Occipital lobe (tissue), 2 donors: ENCODE data around the genes PTGR1, KIAA1958 and RGS3.

DNA sequence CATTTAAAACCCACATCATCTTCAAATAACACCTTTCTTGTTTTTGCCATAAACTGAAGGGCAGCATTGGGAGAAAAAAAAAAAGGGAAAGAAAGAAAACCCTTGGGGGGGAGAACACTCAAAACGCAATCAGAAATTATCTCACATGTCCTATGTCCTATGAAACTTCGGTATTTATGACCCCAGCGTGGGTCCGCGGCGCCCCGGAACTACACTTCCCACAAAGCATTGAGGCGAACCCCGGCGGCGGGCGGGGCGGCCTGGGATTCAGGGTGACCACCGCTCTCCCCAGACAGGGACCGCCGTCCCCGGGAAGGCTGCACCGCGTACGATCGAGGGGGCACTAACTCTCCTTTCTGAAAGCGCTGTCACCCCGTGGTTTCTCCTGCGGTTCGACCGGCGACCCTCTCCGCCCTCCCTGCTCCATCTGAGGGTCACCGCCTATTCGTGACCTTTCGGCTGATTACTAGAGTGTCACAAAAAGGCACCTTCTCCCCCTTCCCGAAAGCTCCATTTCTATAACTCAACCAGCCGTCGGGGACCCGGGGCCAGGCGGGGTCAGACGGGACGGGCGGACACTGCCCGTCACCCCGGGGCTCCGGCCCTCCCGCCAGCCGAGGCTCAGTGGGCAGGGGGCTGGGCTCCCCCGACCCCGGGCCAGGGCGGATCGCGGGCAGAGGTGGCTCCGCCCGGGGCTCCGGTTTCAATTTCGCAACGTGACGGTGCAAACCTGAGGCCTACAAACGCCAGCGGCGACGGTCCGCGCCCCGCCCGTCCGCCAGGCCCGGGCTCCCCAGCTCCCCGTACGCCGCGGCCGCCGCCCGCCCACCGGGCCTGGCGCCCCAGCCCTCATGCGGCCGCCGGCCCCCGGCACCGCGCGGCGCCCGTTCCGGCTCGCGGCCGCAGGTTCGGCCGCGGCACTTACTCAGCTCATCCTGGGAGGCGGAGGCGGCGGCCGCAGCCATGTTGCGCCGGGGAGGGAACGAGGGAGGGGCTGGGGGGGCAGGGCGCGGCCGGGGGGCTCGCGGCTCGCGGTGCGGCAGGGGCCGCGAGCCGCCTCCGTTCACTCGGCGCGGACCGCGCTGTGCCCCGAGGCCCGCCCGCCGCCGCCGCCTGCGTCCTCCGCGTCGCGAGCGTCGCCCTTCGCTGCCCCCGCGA is 1.2 kb downstream of the ECPAS start:
- RAMPAGE, long total RNA, result start-site peak on the minus strand centred at position 977 of the sequence, 40 bp wide, 47 and 419 reads in 2 replicates

GRCh38 chr9:111526009-111526224 is 938 bp downstream of the ZNF483 start:
- RAMPAGE, long total RNA, result no peak

GRCh38 chr9:111526225-111526558 is 1.2 kb downstream of the ZNF483 start:
- RAMPAGE, long total RNA, result no peak

GRCh38 chr9:111598975-111600104 is at the start of gene PTGR1:
TSS of gene PTGR1 (minus strand) at chr9:111599647.
- RAMPAGE, long total RNA, result start-site peak on the minus strand at chr9:111599817-111599843, 44 and 35 reads in 2 replicates

DNA sequence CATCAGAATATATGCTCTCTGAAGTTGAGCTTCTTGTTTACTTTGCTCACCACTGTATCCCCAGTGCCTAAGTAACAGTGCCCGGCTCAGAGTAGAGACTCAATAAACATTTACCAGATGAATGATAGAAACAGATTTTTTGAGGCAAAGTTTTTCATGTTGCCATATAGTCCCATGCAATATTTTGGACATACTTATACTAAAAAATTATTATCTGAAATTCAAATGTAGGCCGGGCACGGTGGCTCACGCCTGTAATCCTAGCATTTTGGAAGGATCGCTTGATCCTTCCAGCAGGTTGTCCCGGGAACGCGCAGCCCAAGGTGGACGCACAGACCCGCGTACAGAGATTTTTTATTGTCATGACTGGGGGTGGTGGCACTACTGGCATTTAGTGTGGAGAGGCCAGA is 794 bp upstream of the DNAJC25 start:
- RAMPAGE, long total RNA, result no peak

- RAMPAGE, long total RNA, result no peak
Observed at GRCh38 chr9:111678064-111678799, 16.8 kb downstream of the GNG10 start.

DNA sequence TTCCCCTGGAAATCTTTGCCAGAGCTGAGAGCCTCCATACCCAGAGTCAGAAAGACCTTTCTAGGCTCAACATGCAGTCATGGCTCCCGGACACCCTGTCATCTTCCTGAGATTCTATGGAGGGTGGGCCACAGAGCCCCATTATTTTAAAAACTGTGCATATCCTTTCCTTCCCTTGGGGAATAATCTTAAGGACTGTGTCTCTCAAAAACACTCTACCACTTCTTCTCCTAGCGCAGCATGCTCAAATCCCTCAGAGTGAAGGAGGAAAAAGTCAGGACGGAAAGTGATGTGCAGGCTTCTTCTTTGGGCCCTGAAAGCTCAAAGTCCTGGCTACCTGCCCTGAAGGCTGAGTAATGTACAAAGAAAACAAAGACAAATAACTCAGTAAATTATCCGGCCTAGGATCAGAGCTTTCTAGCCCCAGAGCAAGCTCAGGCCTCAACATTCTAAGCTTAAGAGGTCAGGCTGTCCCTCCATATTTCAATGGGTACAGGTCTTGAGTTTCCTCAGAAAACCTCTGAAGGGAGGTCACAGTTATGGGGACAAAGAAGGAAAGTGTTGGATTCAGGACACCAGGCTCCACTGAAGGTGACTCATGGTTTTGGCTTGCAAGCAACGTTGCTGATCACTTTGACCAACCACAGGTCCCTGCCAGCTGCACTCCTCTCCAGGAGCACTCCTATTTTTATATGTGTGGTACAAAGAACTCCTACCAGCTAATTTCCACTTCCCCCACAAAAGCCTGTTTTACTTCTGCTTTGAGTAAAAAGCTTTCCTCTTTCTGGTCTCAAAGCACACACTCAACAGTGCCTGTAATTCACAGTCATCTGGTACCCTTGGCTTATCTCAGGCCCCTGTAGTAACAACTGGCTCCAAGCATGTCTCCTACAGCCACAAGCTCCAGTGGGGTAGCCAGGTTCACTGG is 115.5 kb downstream of the UGCG start:
- RAMPAGE, long total RNA, result no peak

- RAMPAGE, long total RNA, result no peak
Observed at GRCh38 chr9:112208117-112208838, 33.2 kb upstream of the SUSD1 start.

DNA sequence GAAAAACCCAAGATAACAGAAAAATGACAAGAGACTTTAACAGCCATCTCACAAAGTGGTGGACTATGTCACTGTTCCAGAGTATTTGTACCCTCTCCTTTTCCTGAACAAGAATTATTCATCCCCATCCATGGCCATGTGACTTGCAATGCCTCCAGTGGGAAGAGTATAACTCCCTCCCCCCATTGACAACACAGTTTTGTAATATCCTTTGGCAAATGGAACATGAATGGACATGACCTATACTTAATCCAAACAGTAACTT is 33.9 kb downstream of the PTBP3 start:
- RAMPAGE, long total RNA, result no peak

GRCh38 chr9:112486247-112487334 is at the start of gene KIAA1958:
TSS of gene KIAA1958 (plus strand) at chr9:112486827.
- RAMPAGE, long total RNA, result no peak

DNA sequence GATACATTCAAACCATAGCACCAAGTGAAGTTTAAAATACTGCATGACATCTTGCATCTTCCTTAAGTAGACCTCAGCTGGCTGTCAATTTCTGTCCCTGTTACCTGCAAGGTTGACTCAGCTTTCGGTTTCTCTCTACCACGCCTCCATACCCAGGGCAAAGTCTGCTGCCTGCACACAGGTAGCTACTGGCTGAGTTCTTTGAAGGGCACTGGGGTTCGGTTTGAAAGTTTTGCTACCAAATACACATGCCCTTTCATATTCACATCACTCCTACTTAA is 69.5 kb downstream of the KIAA1958 start:
- RAMPAGE, long total RNA, result no peak

GRCh38 chr9:112831937-112832270 is 58.8 kb downstream of the SLC46A2 start:
- RAMPAGE, long total RNA, result no peak

DNA sequence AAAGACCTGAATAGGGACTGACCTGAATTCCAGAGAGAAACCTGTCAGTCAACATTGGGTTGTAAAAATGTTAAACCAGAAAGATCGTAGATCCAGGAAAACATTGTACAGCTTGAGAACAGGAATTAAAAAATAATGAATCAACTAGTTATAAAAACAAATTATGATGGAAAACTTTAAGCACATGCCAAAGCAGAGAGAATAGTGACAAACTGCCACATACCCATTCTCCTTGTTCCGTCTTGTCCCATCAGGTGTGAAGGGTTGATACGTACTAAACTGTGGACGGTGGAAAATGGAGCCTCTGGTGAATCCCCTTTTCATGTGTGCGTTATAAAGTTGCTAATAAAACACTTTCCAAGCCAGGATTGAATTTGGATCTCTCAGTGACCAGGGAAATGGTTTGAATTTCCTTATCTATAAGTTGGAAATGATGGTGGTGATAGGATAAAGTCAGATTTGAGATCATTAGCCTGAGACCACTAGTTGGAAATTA is 50.8 kb downstream of the SLC46A2 start:
- RAMPAGE, long total RNA, result no peak

DNA sequence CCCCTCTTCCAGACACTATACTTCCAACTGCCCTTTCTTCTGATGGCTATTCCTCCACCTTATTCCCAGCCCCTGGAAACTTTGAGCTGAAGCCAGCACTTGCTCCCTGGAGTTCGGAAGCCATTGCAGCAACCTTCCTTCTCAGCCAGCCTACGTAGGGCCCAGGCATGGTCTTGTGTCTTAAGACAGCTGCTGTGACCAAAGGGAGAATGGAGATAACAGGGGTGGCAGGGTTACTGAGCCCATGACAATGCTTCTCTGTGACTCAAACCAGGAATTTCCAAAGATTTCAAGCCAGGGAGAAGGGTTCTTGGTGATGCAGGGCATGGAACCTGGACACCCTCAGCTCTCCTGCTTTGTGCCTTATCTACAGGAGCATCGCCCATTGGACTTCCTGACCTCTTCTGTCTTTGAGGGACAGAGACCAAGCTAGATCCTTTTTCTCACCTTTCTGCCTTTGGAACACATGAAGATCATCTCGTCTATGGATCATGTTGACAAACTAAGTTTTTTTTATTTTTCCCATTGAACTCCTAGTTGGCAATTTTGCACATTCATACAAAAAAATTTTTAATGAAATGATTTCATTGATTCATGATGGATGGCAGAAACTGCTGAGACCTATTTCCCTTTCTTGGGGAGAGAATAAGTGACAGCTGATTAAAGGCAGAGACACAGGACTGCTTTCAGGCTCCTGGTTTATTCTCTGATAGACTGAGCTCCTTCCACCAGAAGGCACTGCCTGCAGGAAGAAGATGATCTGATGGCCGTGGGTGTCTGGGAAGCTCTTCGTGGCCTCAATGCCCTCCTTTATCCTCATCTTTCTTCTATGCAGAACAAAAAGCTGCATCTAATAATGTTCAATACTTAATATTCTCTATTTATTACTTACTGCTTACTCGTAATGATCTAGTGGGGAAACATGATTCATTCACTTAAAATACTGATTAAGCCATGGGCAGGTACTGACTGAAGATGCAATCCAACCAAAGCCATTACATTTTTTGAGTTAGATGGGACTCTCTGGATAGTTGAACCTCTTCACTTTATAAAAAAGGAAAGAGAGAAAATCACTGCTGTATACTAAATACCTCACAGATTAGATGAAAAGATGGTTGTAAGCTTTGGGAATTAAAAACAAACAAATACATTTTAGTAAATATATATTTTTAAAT is 12.5 kb downstream of the SLC31A2 start:
- RAMPAGE, long total RNA, result no peak

- RAMPAGE, long total RNA, result no peak
Observed at GRCh38 chr9:113346219-113346982, 2.9 kb upstream of the BSPRY start.

DNA sequence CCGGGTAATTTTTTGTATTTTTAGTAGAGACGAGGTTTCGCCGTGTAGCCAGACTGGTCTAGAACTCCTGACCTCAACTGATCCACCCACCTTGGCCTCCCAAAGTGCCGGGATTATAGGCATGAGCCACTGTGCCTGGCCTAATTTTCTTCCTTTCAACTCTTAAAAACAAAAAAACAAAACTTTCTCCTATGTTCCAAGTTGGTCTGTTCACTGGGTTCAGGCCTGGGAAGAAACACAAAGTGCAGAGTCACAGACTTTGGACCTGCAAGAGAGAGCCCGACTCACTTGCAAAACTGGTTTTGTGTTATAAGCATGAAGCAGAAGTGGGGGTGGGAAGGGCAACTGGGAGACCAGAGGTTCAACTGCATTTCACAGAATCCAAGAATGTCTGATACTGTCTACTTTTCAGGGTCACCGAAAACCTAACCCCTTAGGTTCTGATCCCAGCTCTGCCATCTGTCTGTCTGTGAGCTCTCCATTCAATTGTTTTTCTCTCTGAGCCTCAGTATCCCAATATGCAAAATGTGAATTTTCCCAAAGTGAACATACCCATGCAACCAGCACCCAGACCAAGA is 5.2 kb upstream of the HDHD3 start:
- RAMPAGE, long total RNA, result no peak

DNA sequence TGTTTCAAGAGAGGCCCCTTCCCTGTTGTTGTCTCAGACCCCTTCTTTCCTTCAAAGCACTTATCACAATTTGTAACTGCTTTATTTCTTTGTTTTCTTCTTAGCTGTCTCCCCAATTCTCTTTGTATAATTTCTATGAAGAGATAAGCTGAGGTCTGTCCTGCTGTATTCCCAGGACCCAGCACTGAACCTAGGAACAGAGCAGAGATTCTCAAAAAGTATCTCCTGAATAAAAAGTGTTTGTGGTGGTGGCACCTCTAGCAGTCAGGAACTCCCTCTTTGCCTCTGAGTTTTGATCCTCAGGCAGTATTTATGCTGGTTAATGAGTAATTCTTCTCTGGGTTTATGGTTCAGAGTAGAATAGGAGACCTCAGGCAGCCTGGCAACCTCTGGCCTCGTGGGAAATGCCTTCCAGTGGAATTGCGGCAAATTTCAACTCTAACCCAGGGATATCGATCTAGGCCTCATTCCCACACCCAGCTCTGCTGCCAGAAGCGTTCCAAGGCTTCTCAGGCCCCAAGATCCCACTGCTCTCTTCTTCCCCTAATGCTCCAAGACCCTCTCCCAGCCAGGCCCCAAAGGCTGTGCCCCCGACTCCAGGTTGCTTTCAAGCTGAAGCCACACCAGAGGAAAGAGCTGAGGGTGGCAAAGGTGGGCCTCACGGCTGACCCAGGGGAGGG is 10.8 kb upstream of the HDHD3 start:
- RAMPAGE, long total RNA, result no peak

DNA sequence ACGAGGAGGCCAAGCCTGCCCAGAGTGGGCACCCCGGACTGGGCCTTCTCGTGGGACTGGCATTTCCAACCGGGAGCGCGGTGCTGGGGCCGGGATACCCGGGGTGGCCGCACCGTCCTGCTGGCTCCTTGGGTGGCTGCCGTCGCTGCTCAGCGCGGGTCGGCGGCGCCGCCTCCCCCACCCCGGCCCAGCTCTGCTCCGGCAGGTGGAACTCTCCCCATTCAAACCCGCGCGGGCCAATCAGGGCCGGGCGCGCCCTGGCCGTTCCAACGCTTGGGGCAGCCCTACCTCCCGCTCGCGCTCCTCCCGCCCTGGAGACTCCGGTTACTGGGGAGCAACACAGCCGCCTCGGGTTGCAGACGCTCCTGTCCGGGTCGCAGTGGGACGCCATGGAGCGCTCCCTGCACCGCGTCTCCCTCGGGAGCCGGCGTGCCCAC is at the start of gene RGS3:
Gene RGS3, plus strand, starts transcription at position 314 of the 437 bp plus-strand sequence.
- RAMPAGE, long total RNA, result no peak

DNA sequence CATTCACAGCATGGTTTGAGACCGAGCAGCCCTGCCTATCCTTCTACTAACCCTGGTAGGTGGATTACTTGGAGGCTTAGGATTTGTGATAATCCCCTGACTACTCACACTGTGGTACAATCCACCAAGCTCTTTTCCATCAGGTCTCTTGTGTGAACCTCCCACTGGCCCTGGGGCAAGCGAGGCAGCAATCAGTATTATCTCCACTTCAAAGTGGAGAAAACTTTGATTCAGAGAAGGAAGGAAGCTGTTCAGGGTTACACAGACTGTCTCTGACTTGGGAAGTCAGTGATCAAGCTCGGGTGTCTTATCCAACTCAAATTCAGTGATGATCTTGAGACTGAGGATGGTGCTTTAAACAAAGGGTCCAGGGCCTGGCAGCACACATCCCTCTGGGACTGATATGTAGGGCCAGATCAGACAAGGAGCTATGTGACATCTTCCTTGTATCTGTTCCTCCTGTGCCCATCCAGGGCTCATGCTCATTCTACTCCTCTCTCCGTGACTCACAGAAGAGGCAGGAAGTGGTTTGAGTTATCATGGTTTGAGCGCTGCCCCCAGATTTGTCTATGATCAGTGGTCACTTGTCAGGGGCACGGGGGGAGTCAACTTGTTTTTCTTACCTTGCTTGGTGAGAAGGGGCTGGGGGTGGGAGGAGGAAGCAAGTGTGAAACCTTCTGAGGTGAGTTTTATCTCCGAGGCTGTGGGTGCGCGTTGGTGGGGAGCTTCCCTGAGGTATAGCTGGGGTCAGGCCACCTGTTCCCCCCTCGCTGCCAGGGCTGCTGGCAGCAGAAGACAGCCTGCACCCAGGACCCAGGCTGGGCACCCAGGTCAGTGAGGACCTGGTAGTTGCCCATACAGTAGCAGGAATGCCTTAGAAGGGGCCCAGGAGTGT is 48.6 kb downstream of the RGS3 start:
- RAMPAGE, long total RNA, result no peak

DNA sequence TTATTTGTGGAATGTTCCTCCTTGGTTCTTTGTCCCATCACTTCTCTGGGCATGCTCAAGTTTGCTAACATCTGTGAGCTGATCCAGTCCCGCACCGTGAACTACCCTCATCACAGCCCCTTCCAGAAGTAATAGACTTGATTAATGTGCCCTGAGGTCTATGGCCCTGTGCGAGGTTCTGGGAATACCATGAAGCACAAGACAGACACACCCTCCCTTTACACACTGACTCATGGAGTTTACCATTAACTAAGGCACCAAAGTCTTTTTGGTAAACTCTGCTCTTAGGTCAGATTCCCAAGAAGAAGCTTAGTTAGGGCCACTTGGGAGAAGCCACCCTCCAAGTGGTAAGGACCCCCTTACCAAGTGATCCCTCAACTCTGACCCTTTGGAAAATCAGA is 56.2 kb downstream of the RGS3 start:
- RAMPAGE, long total RNA, result no peak